Glomerular endothelial cell (primary cell): ENCODE data around the genes DENND4B, IL6R, UBE2Q1 and CKS1B.

GRCh38 chr1:153697635-153698467 is 19.4 kb downstream of the NPR1 start:
- RAMPAGE, long total RNA: no peak

DNA sequence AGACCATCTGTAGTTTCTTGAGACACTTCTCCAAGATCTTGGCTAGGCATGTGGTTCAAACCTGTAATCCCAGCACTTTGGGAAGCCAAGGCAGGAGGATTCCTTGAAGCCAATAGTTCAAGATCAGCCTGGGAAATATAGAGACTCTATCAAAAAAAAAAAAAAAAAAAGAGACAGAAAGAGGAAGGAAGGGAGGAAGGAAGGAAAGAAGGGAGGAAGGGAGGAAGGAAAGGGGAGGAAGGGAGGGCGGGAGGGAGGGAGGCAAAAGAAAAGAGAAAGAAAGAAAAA is 20.4 kb upstream of the INTS3 start:
- RAMPAGE, long total RNA: no peak

DNA sequence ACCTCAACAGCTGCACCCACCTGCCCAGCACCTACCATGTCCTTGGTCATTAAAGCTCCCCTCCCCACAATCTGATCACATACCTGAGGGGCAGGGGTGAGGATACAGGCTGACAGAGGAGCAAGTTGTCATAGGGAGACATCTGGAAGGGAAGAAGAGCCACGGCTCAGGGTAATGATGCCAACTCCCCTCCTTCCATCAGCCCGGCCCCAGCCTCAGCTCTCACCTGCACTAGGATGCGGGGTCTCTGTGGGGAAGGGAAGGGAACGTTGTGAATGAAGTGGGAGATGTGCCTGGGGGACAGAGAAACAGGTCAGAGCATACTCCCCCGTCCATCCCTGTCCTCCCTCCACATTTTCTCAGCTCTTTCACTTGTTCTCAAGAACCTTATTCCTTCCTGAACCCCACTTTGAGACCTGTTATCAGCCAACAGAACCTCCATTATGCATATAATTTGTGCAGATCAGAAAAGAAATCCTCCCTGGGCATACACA is 5.3 kb downstream of the DENND4B start:
- RAMPAGE, long total RNA: no peak

- RAMPAGE, long total RNA: no peak
These were observed at the start of gene DENND4B for GRCh38 chr1:153946253-153946965. DENND4B (minus strand) TSS chr1:153946718.

GRCh38 chr1:154154255-154154752 is 37.6 kb downstream of the TPM3 start:
- RAMPAGE, long total RNA: no peak

GRCh38 chr1:154158336-154158795 is 33.5 kb downstream of the TPM3 start:
- RAMPAGE, long total RNA: no peak

DNA sequence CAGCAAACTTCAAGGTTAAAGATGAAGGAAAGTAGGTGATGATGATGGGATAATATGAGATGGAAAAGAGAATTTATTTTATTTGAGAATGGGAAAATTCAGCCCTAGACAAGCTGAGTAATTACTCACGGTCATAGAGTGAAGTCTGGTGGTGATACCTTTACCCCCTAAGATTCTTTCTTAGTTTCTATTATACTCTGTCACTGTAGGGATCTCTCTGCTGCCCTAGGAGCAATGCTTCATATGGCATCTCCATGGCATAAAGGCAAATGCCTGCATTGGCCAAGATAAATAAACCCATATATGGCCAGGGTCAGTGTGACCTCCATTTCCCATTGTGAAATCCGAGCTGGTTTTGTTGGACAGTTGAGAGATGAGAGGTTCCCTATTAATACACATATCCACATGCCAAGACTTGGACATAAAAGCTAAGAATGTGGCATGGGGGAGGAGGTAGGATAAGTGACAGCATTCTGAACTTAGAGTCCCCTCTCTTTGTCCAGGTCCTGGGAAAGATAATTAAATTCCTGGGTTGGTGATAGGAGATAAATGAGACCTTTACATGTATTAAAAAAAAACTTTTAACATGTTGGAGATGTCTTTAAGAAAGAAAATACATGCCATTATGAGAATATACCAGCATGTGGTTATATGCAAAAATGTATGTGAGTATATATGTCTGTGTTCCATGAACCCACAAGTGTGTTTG is 1.3 kb downstream of the TPM3 start:
- RAMPAGE, long total RNA: no peak

GRCh38 chr1:154219470-154219989 is 860 bp downstream of the C1orf43 start:
- RAMPAGE, long total RNA: no peak

- RAMPAGE, long total RNA: no peak
These were observed 3.1 kb downstream of the ATP8B2 start for GRCh38 chr1:154328213-154329083.

- RAMPAGE, long total RNA: no peak
These were observed at the start of gene IL6R for GRCh38 chr1:154404702-154405750. IL6R (plus strand) TSS chr1:154405343.

DNA sequence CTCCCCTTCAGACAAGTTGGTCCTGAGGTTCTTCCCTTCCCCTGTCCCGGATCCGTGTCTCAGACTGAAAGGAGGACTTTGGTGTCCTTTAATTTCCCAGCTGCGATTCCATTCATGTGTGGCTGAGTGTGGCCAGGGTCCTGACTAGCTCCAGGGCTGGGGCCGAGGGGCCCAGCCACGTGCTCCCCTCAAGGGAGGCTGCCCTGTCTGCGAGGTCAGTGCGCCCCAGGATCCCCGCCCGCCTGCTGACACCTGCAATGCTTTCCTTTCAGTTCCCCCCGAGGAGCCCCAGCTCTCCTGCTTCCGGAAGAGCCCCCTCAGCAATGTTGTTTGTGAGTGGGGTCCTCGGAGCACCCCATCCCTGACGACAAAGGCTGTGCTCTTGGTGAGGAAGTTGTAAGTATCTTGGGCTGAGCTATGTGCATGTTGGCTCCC is 25.1 kb downstream of the IL6R start:
- RAMPAGE, long total RNA: no peak

DNA sequence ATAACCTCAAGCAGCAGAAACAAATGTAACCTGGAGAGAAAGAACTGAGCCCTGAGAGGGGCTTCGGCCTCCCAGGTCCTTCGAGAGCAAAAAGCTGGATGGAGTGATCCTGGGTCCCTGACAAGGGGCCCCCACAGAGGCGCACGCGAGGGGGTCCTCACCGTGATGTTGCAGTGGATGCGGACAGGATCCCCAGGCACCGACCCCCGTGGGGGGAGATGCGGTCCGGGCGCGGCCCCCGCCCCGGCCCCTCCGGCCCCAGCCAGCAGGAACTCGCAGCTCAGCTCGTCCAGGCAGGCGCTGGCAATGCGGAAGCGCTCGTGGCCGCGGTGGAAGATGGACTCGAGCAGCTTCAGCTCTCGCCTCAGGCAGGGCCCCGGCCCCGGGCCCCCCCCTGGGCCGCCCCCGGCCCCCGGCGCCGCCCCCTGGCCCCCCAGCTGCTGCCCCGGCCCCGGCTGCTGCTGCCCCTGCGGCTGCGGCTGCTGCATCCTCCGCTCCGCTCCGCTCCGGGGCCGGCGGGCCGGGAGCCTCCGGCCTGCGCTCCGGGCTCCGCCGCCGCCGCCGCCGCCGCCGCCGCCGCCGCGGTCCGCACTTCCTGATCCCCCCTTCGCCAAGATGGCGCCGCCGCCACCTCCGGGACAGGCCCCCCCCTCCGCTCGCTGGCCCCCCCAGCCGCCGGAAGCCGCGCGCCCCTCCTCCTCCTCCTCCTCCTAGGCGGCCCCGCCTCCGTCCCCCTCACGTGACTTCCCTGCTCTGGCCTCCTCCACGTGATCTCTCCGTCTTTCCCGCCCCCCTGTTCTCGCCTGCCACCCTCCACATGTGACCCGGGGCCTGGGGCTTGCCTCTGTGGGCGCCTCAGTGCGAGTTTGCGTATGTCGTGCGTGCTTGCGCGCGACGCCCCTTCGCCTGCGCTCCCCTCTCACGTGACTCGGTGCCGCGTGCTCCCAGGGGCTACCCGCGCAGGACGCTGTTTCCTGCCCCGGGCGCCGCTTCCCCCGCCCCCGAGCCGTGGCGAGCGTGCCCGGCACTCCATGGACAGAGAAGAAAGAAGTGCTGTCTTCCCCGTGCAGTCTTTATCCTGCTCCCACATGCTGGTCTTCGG is at the start of gene UBE2Q1:
Gene UBE2Q1 (minus strand): TSS at position 597 of the 1,102 bp plus-strand sequence.
- RAMPAGE, long total RNA: no peak

DNA sequence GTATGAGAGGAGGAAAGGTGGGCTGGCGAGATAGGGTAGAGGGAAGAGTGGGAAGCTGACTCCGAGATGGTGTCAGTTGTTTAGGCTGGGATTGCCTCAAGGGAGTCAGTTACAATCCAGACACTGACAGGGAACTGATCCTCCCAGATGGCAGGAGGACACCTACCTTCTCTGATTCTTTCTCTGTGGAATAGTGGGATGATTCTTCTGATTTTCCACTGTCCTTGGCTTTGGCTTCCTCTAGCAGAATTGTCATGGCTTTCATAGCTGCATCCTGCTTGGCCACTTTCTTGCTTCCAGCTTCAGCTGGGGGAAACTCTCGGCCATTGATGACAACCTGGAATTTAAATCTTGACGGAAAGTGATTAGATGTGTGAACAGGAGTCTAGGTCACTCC is 9.8 kb downstream of the ADAR start:
- RAMPAGE, long total RNA: no peak

- RAMPAGE, long total RNA: no peak
These were observed 609 bp upstream of the ADAR start for GRCh38 chr1:154608515-154609074.

DNA sequence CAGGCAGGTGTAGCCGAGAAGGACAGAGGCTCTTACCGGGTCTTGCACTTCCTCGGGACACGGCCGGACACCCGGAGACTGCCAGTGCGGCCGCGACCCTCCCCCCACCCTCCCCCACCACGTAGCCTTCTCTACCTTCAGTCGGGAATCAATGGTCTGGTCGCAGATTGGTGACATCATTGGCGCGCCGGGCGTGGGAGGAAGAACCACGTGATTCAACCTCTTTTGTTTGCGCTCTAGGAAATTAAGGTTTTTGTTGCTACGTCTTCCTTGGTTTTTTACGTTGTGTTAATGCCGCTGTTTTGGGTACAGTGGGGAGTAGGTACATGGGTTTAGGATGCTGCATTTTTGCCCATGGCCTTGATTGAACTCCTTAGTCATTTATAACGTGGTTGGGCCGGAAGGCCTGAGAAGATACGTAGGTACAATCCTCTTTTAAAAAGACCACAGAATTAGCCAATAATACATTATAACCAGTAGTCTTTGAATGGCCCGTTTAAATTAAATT is 19.9 kb upstream of the ADAR start:
- RAMPAGE, long total RNA: no peak

DNA sequence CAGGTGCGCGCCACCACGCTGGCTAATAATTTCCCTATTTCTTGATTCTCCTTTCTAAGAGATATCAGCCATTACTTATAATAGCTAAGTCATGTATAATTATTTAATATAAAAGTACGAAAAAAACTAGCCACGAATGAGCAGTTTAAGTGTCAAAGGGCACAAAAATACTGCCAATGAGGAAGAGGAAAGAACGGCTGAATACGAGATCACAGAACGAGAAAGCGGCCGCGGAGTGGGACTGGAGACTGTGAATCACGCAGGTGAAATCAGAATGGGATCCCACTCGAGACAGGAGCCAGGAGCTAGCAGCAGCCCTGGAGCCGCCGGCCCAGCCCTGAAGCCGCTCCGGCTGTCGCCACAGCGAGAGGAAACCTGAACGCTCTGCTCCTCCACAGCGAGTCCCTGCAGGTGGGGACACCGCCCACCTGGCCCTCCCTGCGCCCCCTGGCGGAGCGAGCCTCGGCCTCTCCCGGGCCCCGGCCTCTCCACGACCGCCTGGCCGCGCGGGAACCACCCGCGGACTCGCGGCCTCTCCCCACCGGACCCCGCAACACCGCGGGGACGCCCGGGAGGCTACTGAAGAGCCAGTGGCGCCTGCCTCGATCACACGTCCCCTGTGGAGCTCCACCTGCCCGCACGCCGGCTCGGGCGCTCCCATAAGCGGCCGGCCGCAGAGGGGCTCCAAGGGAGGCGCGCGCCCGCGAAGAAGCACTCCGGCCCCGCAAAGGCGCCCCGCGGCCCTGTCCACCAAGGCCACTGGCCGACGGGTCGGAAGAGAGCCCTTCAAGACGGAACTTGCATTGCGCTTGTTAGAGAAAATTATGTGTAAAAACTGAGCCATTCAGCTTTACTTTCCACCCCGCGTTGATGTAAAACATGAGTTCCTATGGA is 109.7 kb downstream of the KCNN3 start:
- RAMPAGE, long total RNA: no peak

DNA sequence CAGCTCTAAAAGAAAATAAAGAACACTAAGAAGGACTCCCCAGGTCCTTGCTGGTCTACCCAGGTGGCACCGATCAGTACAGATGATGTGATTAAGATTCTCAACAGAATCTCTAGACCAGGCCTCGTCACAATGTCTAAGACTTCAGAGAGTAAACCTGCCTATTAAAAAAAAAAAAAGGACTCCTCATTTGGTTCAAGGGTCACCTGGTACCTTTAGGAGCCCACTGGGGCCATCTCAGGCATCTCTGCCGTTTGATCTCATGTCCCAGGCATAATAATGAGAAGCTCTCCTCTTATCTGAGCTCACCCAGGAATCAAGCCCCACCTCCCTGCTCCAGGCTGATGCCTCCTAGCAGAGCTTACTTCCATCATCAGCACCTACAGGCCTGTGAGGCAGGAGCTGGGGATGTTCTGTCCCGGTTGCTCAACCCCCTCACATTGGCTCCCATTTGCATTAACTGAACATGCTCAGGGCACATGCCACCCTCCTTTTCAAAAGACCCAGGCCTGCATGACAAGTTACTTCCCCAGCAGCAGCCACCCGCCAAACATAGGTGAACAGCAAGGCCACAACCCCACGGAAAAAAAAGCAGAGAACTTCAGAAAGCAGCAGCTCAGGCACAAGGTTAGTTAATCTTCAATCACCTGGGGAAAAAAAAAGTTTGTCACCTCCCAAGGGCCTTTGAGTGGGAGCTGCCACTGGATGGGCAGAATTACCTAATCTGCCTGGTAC is 4.7 kb downstream of the KCNN3 start:
- RAMPAGE, long total RNA: no peak

DNA sequence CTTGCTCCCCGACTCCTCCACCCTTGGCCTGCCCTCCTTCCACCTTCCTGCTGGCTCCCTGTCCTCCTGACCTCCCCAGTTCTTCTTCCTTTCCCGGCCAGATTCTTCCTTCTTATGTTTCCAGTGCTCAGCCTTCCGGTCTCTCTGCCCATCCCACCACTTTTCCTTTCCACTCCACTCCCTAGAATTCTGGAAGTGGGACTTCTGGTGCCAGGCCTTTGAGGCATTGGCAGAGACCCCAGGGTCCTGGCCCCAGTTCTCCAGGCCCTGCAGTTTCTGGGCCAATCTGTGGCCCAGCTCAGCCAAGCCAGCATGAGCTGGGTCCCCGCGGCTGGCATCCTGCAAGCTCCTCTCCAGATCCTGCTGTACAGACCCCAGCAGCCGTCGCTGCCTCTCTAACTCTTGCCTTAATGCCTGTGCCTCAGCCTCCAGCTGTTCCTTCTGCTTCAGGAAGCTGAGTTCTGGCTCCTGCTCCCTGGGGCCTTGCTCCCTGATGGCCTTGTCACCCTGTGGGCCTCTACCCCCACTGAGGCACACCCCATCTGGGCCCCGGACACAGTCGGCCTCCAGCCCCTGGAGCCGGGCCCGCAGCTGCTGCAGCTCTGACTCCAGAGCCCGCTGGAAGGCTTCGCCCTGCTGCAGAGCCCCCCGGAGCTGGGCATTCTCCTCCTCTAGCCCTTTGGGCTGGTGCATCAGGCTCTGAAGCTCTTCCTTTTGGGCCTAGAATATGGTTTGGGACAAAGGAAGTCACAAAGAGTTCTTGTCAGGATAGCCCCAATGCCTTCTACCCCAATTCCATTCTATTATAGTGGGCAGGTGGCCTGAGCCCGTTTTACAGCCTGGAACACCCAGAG is 9.6 kb downstream of the PBXIP1 start:
- RAMPAGE, long total RNA: no peak

GRCh38 chr1:154956644-154956946 is 696 bp upstream of the PBXIP1 start:
- RAMPAGE, long total RNA: no peak

- RAMPAGE, long total RNA: start-site peak on the plus strand at chr1:154974680-154974702, 552 and 614 reads in 2 replicates
These were observed at the start of gene CKS1B for GRCh38 chr1:154974597-154975382. CKS1B (plus strand) TSS chr1:154974681.